ENCODE measurements around a stretch of chr7.

GRCh38 chr7:150954469-150955150, 23.5 kb downstream of the KCNH2 start:
- RRBS = no CpG with 5 or more reads among the region's 13 CpGs

GRCh38 chr7:150961611-150962389, 16.3 kb downstream of the KCNH2 start:
- RRBS = no CpG with 5 or more reads among the region's 16 CpGs

GRCh38 chr7:150994556-150995504, 4.0 kb downstream of the NOS3 start:
- RRBS = 34% methylated on average over 5 of the region's 27 CpGs

GRCh38 chr7:151010186-151011293, 13.8 kb downstream of the ATG9B start:
- RRBS = 28% methylated on average over 3 of the region's 20 CpGs

DNA sequence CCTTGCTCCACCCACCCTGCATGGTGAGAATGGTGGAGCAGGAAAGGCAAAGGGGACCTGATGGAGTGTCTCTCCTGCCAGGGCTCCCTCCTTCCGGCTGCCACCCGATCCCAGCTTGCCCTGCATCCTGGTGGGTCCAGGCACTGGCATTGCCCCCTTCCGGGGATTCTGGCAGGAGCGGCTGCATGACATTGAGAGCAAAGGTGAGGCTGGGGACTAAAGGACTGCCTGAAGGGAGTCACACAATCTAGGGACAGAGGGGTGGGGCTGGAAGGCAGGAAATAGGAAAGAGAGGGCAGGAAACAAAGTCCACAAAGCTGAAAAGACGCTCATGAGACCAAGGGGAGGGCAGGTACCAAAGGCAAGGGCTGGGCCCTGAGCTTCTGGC, 12.0 kb downstream of the ATG9B start:
- RRBS = 84% methylated on average over 3 of the region's 5 CpGs

DNA sequence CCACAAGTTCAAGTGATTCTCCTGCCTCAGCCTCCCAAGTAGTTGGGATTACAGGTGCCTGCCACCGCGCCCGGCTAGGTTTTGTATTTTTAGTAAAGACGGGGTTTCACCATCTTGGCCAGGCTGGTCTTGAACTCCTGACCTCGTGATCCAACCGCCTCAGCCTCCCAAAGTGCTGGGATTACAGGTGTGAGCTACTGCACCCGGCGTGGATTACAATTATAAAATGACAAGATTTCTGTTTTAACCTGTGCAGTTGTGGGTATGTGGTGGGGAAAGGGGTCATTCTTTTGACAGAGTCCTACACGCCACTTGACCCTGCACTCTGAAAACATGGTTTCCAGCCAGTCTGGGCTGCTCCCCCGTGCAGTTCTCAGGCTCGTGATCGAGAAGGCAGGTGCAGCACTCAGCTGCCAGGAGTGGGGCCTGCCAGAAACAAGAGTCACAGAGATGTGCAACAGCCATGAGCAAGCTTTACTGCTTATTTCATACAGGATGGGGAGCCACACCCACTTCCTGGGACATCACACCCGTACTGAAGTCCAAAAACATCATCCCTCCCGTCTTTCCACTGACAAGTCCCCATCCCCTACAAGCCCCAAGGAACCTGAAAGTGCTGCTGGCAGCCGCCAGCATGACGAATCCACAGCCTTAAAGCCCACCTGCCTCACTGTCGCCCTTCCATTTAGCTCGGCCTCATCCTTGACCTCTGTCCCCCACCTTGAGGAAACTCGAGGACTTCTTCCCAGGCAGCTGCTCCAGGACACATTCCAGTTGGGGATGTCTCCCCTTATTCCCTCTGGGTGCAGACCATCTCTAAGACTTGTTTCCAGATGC, 9.4 kb downstream of the ATG9B start:
- RRBS = no CpG with 5 or more reads among the region's 19 CpGs

GRCh38 chr7:151026550-151027038, 1.7 kb upstream of the ABCB8 start:
- RRBS = 62% methylated on average over 4 of the region's 10 CpGs

GRCh38 chr7:151088365-151088588, 2.0 kb downstream of the AGAP3 start:
- RRBS = no CpG with 5 or more reads among the region's 5 CpGs

DNA sequence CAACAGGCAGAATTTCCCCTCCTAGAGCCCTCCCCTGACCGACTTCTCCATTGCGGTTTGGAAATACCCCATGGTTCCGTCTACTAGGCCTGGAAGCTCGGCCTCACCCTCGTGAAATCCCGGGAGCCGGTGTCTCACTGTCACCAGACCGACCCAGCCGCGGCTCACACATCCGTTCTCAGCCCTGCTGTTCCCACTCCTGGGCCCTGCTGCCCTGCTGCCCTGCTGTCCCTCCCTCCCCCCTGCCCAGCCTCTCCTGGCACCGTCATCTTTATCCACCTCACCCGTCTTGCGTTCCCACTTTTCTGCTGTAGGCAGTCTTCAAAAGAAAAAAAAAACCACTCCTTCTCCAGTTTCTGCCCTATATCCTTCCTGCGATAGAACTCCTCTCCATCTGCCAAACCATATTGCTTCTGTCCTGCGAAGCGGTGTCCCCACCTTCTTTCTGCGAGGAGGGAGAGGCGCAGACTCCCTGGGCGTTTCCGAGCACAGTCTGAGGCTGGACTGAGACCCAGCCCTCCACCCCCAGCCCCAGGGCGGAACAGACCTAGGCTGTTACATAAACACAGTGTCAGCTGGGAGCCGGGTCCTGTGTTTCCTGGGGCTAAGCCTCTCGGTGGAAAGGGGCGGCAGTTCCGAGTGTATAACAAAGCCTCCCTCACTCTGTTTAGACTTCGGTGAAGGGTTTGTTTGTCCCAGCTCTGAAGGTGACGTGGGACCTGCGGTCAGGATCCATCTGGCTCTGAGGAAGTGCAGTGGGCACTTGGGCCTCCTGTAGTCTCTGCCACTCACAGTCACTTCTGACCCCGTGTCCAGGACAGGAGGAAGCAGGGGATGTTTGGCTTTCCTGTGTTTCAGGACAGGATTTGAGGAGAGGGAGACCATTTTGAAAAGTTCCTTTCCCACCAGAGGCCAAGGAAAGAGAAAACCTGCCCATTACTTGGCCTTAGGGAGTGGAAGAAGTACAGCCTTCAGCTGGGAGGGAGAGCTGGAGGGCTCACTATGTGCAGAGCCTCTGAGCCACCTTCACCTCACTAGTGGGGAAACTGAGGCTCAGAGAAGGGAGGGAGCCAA, 2.9 kb downstream of the AGAP3 start:
- RRBS = no CpG with 5 or more reads among the region's 30 CpGs

- RRBS = 28% methylated on average over 5 of the region's 26 CpGs
Measured at GRCh38 chr7:151125146-151125758, 39.0 kb downstream of the AGAP3 start.

- RRBS = 18% methylated on average over 20 of the region's 56 CpGs
Measured at GRCh38 chr7:151408273-151409515, 1.1 kb downstream of the WDR86 start.

DNA sequence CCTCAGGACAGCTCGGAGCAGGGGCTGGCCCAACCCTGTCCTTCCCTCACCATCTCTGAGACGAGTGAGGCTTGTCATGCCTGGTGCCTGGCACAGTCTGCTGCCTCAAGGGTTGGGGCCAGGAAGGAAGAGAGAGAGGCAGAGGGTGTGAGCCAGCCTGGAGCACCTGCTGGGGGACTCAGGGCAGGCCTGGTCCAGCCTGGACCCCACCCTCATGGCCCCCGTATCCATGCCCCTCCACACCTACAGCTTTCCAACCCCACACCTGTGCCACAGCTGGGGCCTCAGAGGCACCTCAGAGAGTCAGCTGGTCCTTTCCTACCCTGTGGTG, 6.6 kb downstream of the CRYGN start:
- RRBS = no CpG with 5 or more reads among the region's 3 CpGs

DNA sequence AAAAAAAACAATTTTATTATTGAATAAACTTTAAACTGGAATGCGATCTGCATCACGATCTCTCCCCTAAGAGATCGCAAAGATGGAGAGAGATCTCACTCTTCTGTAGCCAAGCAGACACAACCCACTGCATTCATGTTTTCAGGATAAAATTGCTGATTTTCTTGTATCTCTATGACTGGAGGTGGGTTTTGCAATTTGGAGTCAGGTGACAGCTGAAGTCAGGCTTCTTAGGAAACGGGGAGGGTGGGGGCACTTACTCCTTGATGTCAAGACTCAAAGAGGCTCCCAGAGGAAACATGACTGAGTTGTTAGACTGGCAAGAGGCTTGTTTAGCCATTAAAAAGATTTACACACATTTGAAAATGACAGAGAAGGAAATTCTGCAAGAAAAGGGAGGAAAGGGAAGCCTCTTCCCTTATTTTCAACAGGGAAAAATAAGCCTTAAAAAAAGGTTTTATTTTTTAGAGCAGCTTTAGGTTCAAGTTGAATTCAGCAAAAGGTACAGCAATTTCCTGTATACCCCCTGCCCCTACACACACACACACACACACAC, 1.5 kb upstream of the CRYGN start:
- RRBS = no CpG with 5 or more reads among the region's 4 CpGs

DNA sequence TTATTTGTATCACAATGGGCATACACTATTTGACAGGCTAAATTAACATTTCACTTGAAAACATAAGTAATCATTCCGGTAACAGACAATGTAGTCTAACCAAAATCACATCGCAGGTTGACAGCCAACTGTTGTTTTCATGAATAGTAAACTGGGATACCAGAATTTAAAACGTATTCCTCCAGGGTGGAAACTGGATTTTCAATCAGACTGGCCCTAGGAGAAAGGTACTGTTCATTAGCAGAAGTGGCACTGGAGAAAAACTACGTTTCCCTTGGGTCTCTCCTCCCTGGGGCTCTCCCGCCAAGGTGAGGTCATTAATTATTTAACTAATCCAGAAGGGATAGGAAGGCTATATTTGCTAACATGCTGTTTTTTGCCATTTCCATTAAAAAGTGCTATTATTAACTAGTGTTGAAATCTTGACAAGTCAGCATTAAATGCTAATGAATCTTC, 25.2 kb downstream of the RHEB start:
- RRBS = no CpG with 5 or more reads among the region's 5 CpGs

DNA sequence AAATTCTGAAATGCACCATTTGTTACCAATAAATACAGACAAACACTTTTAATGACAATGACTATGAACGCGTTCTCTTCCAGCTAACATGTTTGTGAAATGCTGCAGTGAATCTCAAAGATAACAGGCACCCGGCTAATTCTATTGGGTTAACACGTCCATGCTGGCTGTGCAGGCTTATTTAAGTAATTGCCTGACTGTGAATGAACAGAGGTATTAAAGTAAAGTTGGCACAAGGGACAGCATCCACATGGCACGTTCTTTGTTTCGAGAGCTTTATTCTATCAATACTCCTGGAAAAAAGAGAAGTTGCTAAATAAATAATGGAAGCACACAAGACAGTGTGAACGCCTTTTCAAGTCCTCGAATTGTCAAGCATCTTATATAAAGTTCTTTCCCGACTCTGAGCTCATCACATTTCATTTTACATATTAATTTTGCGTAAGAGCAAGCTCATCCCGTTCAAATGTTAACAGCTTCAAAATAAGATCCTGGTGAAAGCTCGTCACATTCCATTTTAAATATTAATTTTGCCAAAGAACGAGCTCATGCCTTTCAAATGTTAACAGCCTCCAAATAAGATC, 111.3 kb upstream of the RHEB start:
- RRBS = 40% methylated on average over 1 of the region's 13 CpGs

- RRBS = 4% methylated on average over 17 of the region's 52 CpGs
Measured at GRCh38 chr7:151631459-151632053, 111.9 kb upstream of the RHEB start.

GRCh38 chr7:151665363-151665968, 145.8 kb upstream of the RHEB start:
- RRBS = no CpG with 5 or more reads among the region's 7 CpGs

GRCh38 chr7:151742615-151743137, 134.2 kb downstream of the PRKAG2 start:
- RRBS = no CpG with 5 or more reads among the region's 14 CpGs

GRCh38 chr7:151755120-151755322, 121.9 kb downstream of the PRKAG2 start:
- RRBS = 60% methylated on average over 2 of the region's 7 CpGs

DNA sequence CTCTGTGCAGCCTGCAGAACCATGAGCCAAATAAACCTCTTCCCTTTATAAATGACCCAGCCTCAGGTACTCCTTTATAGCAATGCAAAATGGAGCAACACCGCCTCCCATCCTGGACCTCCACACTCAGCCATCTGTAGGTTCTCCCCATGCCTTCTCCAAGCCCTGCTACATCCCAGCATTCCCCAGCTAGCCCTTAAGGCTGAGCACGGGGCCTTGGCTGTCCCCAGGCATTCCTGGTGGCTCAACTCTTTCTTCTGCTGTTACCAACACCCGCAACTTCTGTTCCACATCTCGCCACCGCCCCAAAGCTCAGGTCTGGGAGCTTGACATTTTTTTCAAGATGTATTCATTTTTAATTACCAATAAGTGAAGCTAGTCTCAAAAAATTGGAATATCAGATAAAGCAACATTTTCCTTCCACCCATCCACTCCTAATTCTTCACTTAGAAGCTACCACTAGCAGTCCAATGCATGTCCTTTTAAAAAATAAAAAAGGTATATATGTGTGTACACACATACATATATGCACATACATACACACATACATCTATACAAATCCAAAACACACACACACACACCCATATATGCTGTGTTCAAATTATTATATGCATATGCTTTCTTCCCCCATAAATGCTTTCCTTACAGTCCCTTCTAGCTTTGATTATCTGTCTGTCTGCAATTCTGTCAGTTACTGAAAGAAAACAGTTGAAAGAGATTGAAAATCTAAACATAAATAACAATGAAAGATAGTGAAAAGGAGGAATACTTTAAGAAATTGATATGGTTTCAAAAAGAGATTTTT, 98.3 kb downstream of the PRKAG2 start:
- RRBS = no CpG with 5 or more reads among the region's 5 CpGs

All from HGPS cell (cell line).